Vein endothelial cell (primary cell): Measurements from ENCODE around the gene SPINK13.

DNA sequence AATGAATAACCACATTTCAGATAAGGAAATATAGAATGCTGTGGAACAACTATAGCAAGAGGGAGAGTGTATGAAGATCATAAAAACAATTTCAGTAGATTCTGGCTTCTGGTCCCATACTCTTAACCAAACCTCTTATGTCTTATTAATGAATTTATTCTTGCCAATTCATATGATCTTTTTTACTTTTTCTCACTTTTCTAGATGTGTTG is 6.8 kb upstream of the SPINK1 start:
- CAGE, long polyA plus RNA: no peak

DNA sequence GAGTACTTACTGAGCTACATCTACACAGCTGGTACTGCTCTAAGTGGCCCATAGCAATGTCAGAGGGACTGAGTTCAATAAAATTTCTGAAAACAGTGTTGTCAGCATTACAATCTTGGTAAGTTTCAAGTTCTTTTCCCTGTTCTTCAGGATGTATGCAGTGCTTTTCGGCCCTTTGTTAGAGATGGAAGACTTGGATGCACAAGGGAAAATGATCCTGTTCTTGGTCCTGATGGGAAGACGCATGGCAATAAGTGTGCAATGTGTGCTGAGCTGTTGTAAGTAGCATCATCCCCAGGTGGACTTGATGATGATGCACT is 25.5 kb downstream of the SPINK5 start:
- CAGE, long polyA plus RNA: no peak

DNA sequence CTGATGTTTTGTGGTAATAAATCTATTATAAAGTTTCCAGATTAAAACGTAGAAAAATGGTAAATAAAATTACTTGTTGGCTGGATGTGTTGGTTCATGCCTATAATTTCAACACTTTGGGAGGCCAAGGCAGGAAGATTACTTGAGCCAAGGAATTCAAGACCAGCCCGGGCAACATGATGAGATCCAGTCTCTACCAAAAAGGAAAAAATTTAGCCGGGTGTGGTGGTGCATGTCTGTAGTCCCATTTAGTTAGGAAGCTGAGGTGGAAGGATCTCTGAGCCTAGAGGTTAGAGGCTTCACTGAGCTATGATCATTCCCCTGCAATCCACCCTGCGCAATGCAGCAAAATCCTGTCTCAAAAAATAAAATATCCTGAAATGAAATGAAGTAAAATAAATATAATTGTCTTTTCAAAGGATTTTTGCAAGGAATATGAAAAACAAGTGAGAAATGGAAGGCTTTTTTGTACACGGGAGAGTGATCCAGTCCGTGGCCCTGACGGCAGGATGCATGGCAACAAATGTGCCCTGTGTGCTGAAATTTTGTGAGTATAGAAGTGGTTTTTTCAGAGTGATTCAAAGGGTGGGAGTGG is 30.3 kb downstream of the SPINK5 start:
- CAGE, long polyA plus RNA: no peak

- CAGE, long polyA plus RNA: no peak
Measured at GRCh38 chr5:148118311-148118677, 50.1 kb upstream of the SPINK14 start.

DNA sequence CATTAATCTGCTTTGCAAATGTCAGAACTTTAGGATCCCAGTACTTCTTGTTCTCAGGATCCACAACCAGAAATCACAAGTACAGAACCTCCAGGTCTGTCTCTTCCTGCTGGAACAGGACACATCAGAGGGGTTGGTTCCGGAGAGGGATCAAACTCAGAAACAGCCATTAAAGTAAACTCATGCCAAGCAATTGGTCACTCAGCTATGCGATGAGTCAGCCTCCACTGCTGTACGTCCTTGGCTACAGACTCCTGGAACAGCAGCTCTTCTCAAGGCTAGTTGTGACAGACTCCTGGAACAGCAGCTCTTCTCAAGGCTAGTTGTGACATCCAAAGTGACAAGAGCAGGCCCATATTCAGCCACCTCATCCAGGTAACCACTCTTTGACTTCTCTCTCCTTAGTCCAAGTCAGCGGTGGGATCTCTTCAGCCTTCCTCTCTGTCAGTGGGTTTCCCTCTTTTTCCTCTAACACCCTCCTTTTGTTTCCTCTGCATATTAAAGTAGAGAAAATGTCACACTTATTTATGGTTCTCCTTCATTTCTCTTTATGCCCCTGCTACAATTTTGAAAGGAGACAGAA is at the start of gene SPINK13:
TSS of gene SPINK13 (plus strand) at position 281 of the 583 bp plus-strand sequence.
- CAGE, long polyA plus RNA: no peak

- CAGE, long polyA plus RNA: no peak
Measured at GRCh38 chr5:148738943-148739425, 84.7 kb upstream of the HTR4 start.

DNA sequence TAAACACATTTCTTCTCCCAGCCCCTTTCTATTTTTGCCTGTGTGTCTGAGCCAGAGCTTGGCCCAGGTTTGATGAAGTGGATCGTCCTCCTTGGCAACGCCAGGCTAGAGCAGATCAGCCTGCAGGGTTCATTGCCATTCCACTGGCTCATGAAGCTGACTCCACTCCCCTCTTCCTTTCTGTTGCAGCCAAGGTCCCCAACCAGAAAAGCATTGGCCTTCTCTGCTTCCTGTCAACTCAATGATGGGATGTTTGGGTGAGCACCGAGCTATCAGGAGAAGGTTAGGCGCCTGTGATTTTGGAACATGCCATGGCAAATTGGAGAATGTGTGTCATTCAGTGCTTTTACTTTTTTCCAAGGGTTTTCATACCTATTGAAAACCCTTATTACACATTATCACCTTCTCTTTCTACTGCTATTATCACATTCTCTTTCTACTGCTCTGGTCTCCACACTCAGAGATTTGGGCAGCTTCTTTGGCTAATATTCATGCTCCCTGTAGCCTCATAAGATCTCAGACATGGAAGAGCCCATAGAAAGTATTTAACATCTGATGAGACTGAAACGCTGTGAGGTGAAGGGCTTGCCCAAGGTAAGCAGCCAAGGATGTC is 3.5 kb downstream of the ADRB2 start:
- CAGE, long polyA plus RNA: no peak

- CAGE, long polyA plus RNA: no peak
Measured at GRCh38 chr5:148924716-148925263, 98.4 kb downstream of the ADRB2 start.

DNA sequence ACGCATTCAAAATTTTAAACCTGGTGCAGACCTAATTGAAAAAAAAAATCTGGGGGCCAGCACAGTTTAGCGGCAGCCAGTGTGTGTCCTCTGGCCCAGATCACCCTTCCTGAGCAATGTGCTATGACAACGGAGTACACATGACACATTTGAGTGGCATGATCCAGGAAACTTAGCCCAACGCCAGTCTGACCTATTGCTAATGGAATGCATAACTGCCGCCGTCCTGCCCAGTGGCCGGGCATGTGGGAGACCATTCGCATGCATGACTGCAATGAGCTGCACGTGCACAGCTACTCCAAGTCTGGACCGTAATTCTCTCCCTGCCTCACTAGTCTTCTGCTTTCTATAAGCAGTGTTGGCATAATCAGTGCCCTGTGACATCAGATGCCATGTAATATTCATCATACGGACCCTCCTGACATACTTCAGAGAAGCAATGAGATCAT is 97.0 kb downstream of the SH3TC2 start:
- CAGE, long polyA plus RNA: no peak

DNA sequence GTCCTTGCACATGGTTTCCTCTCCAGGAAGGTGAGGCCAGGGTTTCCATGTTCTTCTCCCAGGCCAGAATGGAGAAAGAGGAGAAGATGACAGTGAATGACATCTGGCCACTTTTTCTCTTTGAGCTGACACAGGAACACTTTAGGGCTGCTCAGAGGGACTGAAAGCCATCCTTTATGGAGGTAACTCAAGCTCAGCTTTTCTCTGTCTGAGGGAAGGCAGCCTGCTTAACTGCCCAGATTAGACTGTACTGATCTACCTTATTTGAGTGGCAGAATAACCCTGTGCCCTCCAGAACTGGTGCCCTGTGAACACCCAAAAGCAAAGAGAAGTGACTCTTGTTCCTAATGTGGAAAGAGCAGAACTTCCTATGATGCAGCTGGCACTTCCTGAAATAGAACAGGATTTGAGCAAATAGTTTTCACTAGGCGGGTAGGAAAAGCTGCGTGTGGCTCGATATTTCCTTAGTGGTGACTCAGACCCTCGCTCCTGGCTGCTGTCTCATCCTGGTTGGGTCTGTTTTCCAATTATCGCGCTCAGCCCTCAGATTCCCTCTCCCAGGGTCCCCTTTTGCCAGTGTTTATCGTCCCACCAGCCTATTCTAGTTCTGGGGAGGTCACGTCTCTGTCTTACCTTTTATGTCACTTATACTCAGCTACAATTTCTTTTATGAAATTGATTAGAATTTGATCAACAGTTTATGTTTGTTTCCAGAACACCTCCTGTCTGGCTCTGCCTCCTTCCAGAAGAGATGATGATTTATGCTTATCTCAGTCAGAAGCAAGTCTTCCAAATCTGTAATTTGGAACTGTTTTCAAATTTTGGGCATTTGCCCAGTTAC is 89.9 kb downstream of the SH3TC2 start:
- CAGE, long polyA plus RNA: no peak

GRCh38 chr5:149024415-149024689 is 38.5 kb downstream of the SH3TC2 start:
- CAGE, long polyA plus RNA: no peak

DNA sequence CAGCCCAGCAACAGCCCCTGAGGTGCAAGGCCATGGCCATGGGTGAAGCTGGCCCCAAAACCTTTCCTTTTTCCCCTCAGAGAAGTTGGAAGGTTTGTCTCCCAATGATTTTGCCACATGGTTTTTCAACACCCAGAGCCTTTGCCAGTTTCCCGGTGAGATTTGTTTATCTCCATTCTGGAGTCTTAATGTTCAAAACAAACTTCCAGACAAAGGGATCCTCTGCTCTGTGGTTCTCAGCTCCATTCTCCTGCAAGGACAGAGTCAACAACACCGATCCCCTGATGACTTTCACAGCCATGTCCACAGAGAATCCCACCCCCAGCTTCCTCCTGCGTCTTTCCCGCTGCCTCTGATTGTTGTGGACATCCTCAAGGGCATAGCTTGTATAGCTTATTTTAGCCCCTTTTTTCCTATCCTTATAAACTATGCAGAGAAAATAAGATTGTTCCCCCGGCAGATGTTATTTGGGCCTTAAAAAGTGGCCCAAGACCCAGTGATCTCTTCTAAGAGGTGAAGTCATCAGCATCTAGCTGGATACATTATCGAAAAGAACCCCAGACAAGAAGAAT is 3.1 kb upstream of the ABLIM3 start:
- CAGE, long polyA plus RNA: no peak

DNA sequence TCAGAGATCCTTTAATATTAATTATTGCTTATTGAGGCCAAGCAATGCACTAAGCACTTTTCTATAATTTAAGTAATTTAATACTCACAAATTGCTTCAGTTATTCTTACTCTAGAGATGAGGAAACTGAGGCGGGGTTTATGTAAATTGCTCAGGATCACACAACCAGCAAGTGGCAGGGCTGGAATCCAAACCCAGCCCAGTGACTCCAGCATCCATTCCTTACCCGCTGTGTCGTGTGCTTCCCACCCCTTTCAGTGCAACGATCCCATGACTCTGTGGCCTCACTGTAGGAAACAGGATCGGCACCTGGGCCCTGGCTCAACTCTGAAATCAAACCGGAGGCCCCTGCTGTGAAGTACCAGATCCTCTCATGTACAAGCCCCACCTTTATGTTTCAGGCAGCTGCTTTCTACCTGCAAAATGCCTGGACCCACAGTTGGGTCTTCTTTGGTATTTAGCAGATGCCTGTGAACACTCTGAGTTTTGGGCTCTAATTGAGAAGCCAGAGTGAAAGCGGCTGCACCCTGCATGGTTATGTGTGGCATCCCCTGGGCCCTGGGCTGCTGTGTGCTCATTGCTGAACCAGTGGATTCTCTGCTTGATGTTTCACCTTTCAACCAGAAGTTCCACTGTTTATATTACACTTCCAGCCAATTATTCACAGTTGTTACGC is 36.6 kb downstream of the ABLIM3 start:
- CAGE, long polyA plus RNA: no peak

DNA sequence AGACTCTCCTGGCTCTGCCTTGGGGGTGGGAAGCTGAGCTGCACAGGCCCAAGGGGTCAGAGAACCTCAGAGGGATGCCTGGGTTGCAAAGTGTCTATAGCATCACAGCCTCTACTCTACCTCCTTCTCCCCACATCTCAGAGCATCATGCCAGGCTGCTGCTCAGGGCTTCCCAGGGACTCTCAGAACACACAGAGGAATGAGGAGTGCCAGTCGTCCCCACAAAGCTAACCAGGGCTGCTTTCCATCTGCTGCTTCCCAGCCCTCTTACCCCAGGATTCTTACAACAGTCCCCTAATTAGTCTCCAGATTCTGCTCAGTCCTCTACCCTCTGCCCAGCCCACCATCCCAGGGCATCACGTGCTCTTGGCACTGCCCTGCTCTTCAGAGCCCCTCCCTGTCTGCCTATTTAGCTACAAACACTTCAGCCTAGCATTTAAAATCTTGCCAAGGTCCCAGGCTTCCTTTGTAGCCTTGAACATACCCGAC is 54.3 kb upstream of the AFAP1L1 start:
- CAGE, long polyA plus RNA: no peak

GRCh38 chr5:149291065-149291311 is 19.3 kb downstream of the AFAP1L1 start:
- CAGE, long polyA plus RNA: no peak

DNA sequence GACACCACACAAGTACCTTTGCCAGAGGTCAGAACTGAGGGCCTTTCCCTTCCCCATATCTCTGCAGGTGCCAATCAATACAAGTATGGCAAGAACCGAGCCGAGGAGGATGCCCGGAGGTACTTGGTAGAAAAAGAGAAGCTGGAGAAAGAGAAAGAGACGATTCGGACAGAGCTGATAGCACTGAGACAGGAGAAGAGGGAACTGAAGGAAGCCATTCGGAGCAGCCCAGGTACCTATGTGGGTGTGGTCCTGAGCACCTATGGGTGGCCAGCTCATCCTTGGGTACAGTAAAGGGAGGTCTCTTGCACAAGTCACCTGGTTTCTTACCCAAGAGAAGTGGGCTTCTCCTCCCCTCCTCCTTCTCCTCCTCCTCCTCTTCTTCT is 15.7 kb upstream of the GRPEL2 start:
- CAGE, long polyA plus RNA: no peak

DNA sequence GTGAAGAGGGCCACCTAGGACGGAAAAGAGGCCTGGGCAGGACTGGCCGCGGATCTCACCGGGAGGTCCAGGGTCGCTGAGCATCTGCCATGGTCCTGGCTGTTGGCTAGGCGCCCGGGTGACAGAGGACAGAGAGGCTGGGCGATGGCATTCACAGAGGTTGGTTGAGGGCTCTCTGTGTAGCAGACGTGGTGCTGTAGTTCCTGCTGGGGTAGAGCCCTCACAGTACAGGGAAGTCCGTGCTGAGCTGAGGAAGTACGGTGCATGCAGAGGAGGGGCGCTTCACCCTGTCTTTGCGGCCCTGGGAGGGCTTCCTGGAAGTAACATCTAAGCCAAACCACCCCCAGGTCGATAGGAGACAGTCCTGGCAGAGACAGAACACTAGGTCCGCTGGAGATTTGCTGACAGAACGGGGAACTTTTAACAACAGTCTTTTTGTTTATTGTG is 523 bp downstream of the PCYOX1L start:
- CAGE, long polyA plus RNA: no peak

DNA sequence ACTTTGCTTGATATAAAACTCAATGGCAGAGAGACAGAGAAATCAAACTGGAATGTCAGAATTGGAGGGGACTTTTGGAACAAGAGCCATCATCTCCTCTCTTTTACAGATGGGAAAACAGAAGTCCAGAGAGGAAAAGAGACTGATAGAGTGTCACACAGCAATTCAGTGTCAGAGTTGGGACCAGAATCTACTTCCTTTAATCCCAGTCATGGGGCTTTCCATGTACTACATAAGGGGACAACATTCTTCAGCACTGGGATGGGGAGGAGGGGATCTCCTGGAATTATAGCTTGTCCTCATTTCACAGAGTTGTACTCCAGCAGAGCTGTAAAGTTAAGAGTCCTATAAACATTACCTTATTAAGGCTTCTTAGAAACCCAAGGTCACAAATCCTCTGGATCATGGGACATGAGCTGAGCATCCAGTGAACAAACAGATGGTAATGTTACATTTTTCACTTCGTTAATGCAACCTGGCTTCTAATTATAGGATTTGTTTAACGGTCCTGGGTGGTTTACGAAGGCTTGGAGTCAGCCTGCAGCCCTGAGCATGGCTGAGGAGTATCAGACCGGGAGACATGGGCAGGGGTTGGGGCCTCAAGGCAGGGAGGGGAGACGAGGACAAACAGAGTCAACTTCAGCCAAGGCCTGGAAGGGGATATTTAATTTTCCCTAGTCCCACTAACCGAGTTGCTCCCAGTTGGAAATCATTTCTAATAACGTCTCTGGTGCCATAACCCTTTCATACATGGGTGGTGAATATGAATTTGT is 10.5 kb upstream of the IL17B start:
- CAGE, long polyA plus RNA: no peak

DNA sequence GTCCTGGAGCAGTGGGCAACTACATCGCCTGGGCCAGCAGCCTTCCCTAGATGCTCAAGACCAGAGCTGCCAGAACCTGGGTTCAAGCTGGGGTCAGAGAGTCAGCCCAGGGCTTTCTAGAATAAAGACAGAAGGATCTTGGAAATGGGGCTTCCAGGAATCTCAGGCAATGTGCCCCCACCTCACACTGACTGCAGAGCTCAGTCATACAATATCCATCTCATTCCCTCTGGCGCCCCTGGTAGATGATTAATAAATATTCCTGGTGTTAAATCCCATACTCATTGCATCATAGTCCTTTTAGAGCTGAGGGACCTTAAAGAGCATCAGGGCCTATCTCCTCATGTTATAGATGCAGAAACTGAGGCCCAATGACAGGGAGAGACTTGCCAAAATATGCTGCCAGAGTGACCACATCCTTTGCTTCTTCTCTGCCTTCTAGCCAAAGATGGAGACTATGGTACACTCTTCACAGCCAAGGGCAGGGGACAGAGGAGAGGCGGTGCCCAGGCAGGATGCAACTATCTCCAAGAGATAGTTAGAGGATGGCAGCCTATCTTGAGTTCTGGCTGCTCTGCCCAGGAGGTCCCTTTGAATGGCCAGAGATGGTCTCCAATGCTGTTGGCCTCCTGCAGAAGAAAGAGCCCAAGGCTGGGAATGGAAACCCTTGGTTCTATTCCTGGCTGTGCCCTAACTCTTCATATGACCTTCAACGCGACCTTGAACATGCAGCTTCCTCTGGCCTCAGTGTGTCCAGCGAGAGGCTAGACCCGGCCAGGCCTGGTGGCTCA is 36.2 kb upstream of the IL17B start:
- CAGE, long polyA plus RNA: no peak

GRCh38 chr5:149439788-149440370 is 60.8 kb upstream of the IL17B start:
- CAGE, long polyA plus RNA: no peak